ENCODE results near the gene MYL12B.

GRCh38 chr18:3061569-3062473, 48.9 kb upstream of the LPIN2 start:
- PRO-cap = no peak

DNA sequence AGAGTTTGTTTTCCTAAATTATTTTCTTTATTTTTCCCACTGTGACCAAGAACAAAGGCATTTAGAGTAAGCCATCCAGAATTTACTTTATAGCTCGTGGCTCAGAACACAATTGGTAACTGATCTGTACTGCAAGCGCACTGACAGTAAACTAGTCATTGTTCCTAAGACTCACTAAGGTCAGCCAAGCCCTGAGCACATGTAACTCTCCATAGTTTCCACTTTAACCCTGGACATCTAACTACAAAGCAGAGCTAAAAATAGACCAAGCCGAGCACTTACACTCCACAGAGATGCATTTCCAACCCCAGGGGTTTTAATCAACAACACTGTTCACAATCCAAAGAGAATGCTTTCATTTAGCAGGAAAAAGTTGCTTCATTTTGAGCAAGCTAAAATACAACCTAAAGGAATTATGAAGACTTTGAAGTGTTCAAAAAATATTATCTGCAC, 8.1 kb downstream of the MYOM1 start:
- PRO-cap = no peak

- PRO-cap = unidirectional peak, minus-strand start at chr18:3261621; bidirectional peak, plus-strand start at chr18:3262137, minus-strand start at chr18:3261818
Observed at GRCh38 chr18:3261287-3261987, 496 bp upstream of the MYL12B start.

DNA sequence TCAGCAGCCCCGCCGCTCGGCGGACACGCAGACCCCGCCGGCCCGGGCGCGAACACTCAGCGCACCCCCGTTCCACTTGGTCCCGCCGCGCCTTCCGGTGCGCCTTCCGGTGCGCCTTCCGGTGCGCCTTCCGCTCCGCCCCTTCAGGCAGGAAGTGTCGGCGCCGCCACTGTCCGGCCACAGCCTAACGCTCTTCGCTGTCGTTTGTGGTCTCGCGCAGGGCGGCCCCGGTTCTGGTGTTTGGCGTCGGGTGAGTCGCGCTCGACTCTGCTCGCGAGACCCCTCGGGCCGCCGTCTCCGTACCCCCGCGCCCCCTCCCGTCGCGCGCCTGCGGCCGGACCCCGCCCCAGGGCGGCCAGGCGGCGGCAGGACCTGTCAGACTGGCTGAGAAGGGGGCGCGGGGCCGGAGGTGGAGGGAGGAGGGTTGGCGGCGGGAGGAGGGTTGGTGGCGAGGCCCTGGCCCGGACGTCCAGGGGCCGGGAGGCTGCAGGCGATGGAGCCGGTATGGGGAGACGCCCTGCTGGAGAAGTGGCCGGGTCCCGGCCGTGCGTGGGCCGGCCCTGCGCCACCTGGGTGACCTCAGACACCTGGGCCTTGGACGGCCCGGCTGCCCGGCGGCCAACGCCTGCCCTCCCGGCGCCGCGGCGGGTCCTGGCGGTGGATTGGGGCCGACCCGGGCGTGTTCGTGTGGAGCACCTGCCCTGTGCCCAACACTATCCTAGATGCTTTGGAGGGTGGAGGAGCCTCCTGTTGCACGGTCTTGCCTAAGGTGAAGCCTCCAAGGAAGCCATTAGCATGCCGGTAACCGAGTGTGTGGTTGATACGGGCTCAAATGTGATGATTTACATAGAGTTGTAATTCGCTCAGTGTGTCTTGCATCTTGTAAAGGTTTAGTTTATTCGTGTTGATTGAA, at the start of gene MYL12B:
Gene MYL12B, plus strand, starts transcription at position 146 of the 913 bp plus-strand sequence.
- PRO-cap = bidirectional peak, plus-strand start at position 150 of the sequence, minus-strand start outside the sequence

DNA sequence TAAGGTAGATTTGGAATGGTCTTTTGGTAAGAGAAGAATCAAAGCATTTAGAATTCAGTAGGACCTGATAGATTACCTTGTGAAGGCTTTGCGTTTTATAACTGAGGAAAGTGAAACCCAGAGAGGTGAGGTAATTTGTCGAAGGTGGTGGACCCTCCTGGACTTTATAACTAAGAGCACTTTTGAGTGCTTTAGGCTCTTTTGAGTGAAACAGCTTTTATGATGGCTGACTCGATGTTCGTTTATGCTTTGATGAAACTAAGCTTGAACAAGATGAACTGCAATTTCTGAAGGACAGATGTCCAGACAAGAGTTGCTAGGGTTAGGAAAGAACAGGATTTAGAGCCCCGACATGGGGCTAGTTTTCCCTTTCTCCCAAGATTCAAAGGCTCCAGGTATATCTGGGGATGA, 1.4 kb downstream of the MYL12B start:
- PRO-cap = no peak

DNA sequence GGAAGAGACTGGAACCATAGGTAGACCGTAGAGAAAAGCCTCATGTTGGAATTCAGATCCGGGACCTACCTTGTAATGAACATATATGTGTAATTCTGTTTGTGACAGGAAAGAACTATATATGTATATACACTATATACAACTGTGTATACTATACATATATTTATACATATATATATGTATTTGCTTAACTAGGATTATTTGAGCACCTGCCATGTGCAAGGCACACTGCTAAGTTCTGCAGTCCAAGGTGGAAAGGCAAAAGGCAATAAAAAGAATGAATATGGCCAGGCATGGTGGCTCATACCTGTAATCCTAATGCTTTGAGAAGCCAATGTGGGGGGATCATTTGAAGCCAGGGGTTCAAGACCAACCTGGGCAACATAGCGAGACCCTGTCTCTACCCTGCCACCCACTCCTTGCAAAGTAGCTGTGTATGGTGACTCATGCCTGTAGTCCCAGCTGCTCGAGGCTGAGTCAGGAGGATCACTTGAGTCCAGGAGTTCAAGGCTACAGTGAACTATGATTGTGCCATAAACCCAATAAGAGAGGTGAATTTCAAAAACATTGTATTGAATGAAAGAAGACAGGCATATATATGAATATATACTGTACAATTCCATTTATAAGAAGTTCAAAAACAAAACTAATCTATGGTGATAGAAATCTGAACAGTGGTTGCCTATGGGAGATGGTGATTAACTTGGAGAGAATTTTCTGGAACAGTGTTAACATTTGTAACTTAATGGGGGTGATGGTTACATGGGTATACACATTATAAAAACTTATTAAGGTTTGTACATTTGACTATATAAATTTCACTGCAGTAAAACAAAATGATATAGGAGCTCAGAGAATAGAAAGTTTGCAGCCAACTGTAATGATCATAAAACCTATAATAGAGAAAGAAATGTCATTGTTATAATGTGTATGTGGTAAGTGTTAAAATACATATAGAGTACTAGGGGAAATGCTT, 2.5 kb downstream of the MYL12B start:
- PRO-cap = no peak

GRCh38 chr18:3340917-3341173, 78.9 kb downstream of the MYL12B start:
- PRO-cap = no peak

GRCh38 chr18:3448601-3449157, 1.3 kb upstream of the TGIF1 start:
- PRO-cap = bidirectional peak, plus-strand start at chr18:3449055, minus-strand start at chr18:3449104

DNA sequence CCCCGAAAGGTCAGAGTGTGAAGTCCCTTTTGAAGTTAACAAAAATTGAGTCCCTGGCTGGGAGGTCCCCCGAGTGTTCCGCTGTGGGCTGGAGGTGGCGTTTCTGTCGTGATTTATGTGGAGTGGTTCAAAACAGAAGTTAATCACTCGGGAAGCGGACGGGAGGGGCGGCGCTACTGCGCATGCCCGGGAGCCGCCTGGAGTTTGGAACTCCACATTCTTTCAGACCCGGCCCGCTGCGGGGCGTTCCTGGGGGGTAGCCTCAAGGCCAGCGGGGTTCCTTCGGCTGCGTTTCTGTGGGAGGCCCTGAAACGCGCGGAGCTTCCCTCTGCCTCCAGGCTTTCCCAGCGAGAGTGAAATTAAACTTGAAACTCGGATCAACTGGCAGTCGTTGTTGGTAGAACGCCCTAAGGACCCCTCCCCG, 1.4 kb downstream of the TGIF1 start:
- PRO-cap = bidirectional peak, plus-strand start at position 217 of the sequence, minus-strand start at position 117 of the sequence

DNA sequence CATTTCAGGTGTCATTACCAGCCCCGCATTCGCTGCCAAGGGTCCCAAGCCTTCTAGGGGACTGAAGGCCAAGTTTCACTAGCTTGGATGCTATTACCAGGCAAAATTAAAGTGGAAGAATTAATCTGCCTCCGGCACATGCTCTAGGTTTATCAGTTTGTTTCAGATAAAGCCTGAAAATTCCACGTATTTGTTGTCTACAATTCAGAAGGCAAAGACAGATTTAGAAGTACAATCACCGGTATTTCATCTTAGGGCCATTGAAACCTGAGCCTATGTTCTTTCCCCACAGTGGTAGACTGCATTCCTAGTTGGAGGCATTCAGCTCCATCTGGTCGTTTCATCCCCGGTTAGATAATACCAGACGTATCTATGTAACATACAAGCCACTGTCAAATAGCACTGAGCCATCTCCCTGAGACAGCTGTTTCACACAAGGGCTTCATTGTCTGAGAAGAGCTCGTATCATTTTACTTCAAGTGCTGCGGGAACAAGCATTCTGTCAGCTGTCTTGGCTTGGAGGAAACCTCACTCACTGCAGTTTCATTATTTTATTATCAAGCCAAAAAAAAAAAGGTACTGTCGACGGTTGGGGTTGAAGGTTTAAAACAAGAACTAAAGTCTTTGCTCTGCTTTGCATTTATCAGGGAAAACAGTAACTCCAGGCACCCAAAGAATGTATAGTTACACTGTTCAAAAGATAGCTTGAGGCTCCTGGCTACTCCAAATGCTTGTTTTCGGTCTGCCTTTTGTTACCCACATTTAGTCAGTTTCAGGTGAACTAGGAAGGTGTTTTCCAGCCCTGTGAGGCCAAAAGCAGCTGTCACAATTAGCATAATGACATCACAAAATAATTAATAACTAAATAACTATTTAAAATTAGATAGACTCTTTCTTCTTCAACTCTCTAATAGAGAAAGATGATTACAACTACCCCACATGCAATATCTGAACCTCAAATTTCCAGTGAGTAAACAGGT, 76.7 kb downstream of the TGIF1 start:
- PRO-cap = no peak

GRCh38 chr18:3594035-3594816, 144.3 kb downstream of the TGIF1 start:
- PRO-cap = bidirectional peak, plus-strand start at chr18:3594151, minus-strand start at chr18:3593976; bidirectional peak, plus-strand start at chr18:3594462, minus-strand start at chr18:3594214; unidirectional peak, plus-strand start at chr18:3594541

DNA sequence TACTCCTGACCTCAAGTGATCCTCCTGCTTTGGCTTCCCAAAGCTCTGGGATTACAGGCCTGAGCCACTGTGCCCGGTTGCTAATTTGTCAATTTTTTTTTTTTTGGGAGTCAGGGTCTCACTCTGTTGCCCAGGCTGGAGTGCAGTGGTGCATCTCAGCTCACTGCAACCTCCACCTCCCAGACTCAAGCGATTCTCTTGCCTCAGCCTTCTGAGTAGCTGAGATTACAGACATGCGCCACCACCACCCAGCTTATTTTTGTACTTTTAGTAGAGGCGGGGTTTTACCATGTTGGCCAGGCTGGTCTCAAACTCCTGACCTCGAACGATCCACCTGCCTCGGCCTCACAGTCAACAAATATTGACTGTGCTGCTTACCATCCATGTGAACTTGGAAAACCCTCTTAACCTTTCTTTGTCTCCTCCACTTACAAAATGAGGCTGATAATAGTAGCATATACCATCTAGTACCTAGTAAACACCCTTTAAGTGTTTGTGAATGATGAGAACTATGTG, 217.1 kb downstream of the TGIF1 start:
- PRO-cap = unidirectional peak, minus-strand start at position 261 of the sequence

GRCh38 chr18:3710493-3711488, 260.8 kb downstream of the TGIF1 start:
- PRO-cap = no peak

- PRO-cap = no peak
Observed at GRCh38 chr18:3910469-3911248, 460.7 kb downstream of the TGIF1 start.

GRCh38 chr18:3912639-3912917, 462.6 kb downstream of the TGIF1 start:
- PRO-cap = no peak

DNA sequence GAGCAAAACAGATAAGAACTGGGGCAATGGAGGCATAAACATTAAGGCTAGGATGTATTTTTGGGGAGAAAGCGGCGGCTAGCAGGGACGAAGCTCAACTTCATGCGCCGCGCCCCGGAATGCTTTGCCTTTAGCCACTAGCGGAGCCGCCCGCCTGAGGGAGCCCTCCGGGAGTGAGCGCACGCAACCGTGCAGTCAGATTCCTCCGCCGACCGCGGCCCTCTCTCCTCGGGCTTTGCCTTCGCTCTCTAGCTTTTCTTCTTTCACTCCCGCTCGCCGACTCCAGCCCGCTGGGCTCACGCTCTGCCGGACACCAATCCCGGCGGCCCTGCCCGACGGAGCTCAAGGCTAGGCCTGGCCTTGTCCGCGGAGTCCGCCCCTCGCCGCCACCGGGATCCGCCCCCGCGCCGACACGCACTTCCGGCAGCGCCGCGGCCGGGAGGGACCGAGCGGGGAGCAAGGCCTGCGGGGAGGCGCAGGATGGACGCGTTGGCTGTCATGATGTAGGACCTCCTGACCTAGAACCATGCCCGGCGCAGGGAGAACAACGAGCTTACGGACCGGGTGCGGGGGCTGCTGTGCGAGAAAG, 40.7 kb upstream of the AKAIN1 start:
- PRO-cap = bidirectional peak, plus-strand start at position 429 of the sequence, minus-strand start at position 126 of the sequence

DNA sequence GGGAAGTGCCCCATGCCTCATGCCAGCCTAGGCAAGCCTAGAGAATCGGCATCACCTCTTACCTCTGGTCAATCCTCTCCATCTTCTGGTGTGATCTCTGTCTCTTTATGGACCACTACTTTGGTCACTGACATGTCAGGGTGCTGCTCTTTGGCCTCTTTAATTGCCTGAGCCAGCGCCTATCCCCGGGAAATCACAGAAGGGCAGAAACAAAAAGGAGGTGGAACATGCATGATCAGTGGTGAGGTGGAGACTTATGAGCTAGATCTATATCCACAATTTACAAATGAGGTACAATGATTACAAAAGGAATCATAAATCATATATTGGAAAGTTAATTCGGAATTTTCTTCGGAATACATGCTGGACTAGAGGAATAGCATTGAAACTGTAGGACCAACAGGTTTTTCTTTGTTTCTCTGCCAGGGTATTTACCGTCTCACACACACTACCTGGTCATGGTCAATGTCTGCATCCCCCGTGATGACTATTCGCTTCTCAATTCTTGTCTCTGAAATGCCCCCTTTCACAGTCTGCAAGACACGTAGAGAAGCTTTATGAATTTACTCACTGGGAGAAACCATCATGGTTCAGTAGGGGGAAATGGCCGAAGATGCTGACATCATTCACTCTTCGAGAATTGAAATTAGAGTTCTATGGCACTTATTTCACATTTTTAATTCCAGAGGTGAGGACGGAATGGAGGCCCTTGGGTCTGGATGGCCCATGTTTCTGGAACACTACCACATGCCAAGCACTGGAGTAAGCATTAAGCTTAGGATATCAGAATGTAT, 99.3 kb upstream of the ZBTB14 start:
- PRO-cap = no peak

DNA sequence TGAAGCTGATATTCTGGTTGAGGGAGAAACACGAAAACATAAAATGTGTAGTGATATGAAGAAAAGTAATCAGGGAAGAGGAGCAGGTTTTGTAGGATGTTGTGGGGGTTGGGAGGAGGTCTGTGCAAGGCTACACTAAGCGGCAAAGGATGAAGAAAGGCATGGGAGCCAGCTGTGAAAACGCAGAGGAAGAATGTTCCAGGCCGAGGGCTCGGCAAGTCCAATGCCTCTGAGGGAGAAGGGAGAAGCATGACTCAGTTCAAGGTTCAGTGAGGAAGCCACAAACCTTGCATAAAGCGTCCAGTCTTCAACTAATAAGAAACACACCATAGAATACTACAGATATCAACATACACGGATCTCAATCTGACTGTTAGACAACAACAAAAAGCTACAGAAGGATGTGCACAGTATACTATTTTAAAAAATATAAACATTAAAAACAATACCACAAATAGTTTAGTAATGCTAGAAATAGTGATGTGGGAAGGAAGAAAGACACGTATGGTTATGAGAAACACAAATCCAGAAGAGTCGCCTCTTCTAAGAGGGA, 16.2 kb downstream of the EPB41L3 start:
- PRO-cap = no peak

- PRO-cap = no peak
Observed at GRCh38 chr18:5542297-5542693, 1.5 kb downstream of the EPB41L3 start.

- PRO-cap = no peak
Observed at GRCh38 chr18:5627679-5628101, 83.9 kb upstream of the EPB41L3 start.